Renal cortical epithelial cell (primary cell): ENCODE measurements around the genes NTRK3, MRPL46, ACAN and MESP1.

DNA sequence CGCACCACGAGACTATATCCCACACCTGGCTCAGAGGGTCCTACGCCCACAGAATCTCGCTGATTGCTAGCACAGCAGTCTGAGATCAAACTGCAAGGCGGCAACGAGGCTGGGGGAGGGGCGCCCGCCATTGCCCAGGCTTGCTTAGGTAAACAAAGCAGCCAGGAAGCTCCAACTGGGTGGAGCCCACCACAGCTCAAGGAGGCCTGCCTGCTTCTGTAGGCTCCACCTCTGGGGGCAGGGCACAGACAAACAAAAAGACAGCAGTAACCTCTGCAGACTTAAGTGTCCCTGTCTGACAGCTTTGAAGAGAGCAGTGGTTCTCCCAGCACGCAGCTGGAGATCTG lies 746.4 kb downstream of the NTRK3 start:
- RRBS: no CpG with 5 or more reads among the region's 9 CpGs

GRCh38 chr15:88255908-88257060 lies at the start of gene NTRK3:
Gene NTRK3 (minus strand): TSS chr15:88256739.
- RRBS: 2% methylated on average over 21 of the region's 94 CpGs

DNA sequence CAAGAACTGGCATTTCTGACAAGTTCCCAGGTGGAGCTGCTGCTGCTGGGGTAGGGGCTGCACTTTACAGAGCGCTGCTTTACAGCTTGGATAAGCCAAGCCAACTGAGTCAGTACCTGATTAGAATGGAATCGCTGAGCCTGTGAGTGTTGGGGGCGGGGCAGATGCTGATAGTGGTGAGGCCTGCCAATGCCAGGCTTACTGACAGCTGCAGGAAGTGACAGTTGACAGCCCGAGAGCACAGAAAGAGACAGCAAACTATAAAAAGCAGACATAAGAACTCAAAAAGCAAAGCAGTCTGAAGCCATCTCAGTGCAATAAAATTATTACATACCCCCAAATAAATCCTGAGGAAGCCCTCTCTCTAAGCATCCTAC lies 64.8 kb downstream of the MRPL46 start:
- RRBS: no CpG with 5 or more reads among the region's 4 CpGs

DNA sequence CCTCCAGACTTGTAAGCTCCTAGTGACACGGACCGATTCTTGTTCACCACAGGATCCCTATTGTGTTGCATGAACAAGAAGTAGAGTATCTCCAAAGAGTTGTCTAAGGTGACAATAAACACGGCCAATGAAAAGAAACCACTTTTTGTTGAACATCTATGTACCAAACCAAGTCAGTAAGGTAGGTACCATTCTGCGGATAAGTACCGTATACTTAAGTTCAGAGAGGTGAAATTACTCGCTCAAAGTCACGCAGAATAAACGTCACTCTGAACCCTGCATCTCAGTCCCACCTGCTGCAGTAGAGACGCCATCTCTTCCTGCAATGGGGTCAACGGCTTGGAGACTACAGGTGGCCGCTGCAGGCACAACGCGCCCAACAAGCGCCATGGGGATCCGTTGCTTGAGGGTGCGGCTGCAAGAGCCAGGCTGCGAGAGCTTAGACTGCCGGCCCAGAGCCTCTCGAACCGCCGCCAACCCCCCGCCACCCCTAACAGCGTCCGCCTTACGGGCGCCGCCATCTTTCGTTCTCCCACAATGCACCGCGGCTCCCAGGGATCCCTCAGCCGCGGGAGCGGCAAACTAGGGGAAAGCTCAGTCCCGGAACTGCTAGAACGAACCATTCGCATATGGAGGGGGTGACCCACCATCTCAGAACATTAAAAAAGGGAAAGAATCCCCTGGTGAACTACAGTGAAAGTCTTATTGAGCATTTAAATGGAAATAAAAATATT lies at the start of gene MRPL46:
MRPL46 (minus strand) TSS at position 532 of the 734 bp plus-strand sequence.
- RRBS: no CpG with 5 or more reads among the region's 36 CpGs

GRCh38 chr15:88615174-88616038 lies 5.7 kb upstream of the AEN start:
- RRBS: no CpG with 5 or more reads among the region's 11 CpGs

DNA sequence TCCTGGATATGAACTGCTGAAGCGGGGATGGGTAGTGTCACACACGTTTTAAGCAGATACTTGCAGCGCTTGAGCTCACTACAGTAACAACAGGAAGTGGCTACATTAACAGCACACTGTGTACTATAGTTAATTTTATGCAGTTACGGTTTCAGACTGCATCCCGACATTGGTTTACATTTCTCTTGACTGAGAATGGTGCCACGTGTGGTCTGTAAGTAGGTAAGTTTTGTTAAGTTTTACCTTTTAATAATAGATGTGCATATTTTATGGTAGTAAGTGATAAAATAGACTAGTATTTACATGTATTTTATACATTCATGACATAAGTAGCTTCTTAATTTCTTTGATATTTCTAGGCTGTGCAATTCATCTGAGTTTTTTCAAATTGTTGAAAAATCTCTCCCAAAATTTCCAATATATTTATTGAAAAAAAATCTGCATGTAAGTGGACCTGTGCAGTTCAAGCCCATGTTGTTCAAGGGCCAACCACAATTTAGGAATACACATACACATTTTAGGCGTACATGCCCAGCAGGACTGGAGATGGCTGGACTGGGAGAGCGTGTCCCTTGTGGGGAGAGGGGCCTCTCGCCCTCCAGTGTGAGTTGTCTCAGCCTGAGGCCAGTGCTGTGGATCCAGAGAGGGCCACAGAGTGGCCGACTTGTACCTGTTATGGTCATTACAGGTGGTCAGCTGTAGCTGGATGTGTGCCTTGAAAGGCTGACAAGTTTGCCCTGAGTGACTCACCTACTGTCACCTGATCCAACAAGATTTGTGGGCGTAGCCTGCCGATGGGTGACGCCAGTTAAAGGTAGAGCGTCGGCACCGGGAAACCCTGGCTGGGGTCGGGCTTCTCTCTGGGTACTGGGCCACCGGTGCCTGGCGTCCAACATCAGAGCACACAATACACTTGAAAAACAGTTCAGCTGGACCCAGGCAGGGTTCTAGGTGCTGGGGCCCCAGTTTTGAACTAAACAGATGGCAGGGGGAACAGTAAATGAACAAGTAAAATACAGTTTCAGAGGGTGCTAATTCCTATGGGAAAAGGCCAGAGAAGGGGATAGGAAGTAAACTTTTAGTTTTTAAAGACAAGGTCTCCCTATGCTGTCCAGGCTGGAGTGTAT lies 3.0 kb upstream of the ISG20 start:
- RRBS: 84% methylated on average over 3 of the region's 19 CpGs

DNA sequence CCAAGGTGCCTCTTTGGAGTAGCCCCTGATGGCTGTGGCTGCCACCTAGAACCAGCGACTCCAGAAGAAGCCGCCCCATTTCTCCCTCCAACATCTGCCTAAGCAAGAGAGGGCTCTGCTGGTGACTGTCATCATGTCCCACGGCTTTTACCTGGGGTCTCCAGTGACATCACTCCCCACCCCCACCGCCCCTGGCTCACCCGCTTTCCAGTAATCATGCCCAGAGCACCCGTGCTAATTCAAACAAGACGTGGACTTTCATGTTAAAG lies 56.9 kb downstream of the ISG20 start:
- RRBS: no CpG with 5 or more reads among the region's 7 CpGs

DNA sequence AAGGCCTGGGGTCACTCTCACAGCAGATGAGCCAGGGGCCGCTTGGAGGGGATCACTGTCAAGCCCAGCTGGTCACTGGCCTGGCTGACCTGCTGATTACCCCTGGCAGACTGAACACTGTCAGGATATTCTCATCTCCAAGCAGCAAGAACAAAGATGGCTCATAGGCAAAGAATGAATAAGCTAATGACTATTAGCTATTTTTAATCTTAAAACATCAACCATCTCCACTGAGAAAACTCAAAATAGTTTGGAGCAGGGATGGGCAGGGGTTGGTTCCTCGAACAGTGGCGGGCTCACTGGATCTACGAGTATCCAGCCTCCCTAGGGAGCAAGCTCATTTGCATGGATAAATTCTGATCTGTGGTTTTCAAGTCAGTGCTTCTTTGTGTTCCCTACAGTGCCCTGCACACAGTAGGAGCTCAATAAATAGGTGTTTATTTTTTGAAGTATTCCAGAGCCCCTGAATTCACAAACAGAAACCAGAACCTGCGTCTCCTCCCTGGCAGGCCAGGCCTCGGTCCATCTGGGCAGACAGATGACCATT lies 64.3 kb upstream of the ACAN start:
- RRBS: no CpG with 5 or more reads among the region's 6 CpGs

DNA sequence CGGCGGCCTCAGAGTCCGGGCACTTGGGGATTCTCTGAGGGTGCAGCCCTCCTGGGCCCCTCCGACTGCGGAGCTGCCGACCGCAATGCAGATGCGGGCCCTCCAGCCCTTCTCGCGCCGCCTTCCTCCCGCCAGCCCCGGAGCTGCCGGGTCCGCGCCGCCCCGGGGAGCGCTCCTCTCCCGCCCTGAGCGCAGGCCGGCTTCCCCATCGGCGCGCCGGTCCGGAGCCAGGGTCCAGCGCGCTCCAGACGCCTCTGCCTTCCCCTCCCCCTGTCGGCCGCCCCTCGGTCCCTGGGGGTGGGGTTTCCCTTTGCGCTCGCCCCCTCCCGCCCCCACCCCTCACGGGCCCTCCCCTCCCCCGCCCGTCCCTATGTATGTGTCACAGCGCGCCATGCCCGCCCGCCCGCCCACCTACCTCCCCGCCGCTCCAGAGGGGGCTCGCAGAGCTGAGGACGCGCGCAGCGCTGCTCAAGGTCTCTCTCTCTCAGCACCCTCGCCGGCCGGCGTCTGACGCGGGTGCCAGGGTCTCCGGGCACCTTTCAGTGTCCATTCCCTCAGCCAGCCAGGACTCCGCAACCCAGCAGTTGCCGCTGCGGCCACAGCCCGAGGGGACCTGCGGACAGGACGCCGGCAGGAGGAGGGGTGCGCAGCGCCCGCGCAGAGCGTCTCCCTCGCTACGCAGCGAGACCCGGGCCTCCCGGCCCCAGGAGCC lies at the start of gene ACAN:
ACAN (plus strand) TSS at position 402 of the 712 bp plus-strand sequence.
- RRBS: 3% methylated on average over 17 of the region's 75 CpGs

- RRBS: no CpG with 5 or more reads among the region's 3 CpGs
Observed at GRCh38 chr15:88993092-88993491, 79.9 kb upstream of the MFGE8 start.

GRCh38 chr15:89106146-89106709 lies 18.0 kb downstream of the ABHD2 start:
- RRBS: no CpG with 5 or more reads among the region's 12 CpGs

- RRBS: no CpG with 5 or more reads among the region's 4 CpGs
Observed at GRCh38 chr15:89122426-89122753, 34.1 kb downstream of the ABHD2 start.

- RRBS: no CpG with 5 or more reads among the region's 12 CpGs
Observed at GRCh38 chr15:89175699-89176239, 45.6 kb downstream of the RLBP1 start.

- RRBS: no CpG with 5 or more reads among the region's 32 CpGs
Observed at GRCh38 chr15:89200930-89202150, 20.0 kb downstream of the RLBP1 start.

DNA sequence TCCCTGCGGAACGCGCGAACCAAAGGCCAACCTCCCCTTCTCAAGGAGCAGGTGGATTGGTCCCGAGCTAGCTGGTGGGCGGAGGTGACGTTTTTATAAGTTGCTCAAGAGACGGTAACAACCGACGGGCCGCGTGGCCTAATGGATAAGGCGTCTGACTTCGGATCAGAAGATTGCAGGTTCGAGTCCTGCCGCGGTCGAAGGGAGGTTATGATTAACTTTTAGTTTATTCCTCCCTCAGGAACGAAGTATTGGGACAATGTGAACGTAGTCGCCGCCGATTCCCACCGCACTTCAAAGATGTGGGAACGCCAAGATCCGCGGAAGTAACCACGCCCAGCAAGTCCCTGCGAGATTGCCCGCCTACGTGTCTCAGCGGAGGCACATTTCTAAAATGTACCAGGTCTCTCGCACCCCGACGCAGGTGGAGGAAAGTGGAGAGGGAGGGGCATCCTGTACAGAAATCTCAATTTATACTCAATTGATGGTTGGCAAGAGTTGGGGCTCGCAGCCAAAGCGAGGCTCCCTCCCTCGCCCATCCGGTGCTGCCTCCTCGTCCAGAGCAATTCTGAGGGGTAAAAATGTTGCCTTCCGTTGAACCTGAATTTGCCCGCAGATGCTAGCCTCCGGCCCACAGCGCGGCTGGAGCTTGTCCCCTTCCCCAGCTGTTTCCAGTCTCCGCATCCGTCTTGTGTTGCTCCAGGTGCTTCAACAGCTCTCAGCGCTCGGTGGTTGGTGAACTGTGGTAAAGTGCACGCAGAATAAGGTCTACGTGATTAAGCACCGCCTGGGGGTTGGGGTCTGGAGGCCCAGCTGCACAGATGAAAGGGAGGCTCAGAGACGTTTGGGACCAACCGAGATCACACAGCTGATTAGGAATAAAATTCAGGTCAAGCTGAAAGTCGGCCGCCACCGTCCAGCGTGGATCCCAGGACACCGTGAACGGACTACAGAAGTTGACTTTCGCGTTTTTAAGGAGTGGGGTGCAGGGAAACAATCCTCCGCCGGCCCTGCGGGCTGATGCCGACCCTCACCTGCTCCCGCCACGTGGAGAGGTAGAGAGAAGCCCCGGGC lies 659 bp upstream of the POLG start:
- RRBS: 7% methylated on average over 10 of the region's 69 CpGs

GRCh38 chr15:89750697-89751707 lies at the start of gene MESP1:
Gene MESP1 (minus strand): TSS chr15:89751249.
- RRBS: no CpG with 5 or more reads among the region's 98 CpGs

- RRBS: no CpG with 5 or more reads among the region's 18 CpGs
Observed at GRCh38 chr15:89805177-89805870, 9.3 kb downstream of the ANPEP start.

DNA sequence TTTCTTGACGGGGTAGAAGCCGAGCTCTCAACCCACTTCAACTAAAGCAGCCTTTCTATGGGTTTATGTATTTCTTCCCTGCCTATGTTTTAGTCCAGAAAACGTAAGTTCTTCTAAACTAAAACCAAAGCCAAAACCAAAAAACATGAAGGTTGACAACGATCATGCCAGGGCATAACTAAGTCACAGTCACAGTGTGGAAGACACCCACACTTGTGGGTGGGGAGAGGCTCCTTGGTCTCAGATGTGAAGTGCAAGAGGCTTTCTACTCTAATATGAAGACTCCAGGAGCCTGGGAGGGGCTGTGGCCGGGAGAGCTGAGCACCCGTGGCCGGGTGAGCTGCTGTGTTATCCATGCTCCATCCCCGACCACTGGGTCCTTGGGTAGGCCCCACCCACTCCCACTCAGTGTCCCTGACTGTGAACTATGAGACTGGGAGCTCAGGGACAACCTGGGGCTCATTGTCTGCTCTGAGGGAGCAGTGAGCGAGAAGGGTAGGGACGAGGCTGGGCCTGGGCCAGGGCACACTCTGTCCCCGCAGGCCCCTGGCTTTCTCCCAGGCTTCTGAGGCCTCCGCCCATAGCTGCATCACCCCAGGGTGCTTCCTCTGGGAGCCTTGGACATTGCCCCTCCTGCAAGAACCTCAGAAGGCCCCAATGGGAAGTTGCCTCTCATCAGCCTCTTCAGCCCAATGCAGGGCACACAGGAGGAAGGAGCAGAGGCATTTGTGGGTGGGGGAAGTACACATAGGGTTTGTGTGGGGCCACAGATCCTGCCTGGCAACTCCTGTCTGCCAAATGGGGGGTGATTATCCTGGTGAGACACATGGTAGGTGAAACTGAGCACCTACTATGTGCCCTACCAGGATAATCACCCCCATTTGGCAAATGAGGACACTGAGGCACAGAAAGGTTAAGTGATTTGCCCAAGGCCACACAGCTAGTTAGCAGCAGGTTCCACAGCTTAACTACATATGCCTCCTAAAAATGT lies 2.5 kb downstream of the ANPEP start:
- RRBS: no CpG with 5 or more reads among the region's 12 CpGs

- RRBS: no CpG with 5 or more reads among the region's 11 CpGs
Observed at GRCh38 chr15:89820547-89821127, 6.0 kb upstream of the ANPEP start.

- RRBS: no CpG with 5 or more reads among the region's 1 CpG
Observed at GRCh38 chr15:89857454-89857809, 36.4 kb downstream of the AP3S2 start.